Esophagus squamous epithelium (tissue), 4 donors: ENCODE measurements around a stretch of chr18.

GRCh38 chr18:67515608-67516459, 686 bp downstream of the DSEL start:
- PRO-cap: unidirectional peak, plus-strand start at chr18:67515993; bidirectional peak, plus-strand start at chr18:67516105, minus-strand start at chr18:67516064
- RAMPAGE, long total RNA, 4 experiments: no peak in any of the 4 experiments

DNA sequence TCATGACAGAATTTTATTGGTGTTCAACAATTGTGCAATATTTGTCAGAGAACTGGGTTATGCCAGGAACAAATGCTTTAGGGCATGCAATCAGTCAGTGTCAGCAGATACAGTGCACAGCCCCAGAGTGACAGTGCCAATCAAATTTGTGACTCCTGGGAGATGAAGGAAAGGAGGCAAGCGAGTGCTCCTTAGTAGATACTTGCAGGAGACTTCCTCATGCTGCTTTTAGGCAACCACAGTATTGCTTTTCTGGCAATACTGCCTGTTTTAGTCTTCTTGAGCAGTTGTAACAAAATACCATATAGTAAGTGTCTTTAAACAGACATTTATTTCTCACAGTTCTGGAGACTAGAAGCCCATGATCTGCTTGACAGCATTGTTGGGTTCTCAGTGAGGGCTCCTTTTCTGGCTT, 81.4 kb upstream of the DSEL start:
- PRO-cap: no peak
- RAMPAGE, long total RNA, 4 experiments: no peak in any of the 4 experiments

- PRO-cap: no peak
- RAMPAGE, long total RNA, 4 experiments: no peak in any of the 4 experiments
Measured at GRCh38 chr18:67628679-67629079, 112.2 kb upstream of the DSEL start.

DNA sequence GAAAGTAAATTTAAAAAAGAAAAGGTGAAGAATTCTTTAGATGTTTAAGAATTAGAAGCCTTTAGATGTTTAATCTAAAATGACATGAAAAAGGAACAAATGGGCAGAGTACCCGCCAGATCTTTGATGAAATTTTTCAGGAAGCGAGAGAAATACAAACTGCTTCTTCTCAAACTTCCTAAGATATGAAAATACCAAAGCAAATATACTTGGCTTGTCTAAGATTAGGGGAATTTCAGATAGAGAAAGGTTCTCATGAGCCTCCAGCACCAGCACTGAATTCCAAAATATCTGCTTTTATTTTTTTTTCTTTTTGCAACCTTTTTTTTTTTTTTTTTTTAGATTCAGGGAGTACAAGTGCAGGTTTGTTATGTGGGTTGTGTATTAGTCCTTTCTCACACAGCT, 7.7 kb upstream of the TMX3 start:
- PRO-cap: no peak
- RAMPAGE, long total RNA, 4 experiments: no peak in any of the 4 experiments

DNA sequence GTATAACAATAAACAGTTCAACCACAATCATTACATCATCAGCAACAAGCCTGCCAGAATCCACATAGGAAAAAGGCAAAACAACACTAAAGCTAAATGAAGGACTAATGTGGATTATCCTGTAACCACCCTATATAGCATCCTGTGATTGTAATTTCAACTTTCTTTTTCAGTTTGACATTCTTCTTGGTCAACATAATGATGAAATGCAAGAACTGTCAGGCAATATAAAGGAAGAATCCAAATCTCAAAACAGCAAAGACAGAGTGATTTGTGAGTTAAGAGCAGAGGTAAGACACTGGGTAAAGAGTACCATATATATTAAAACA, 76.6 kb downstream of the CCDC102B start:
- PRO-cap: no peak
- RAMPAGE, long total RNA, 4 experiments: start-site peak on the plus strand in 1 of 4 experiments, centred at position 239 of the sequence, 5 reads per replicate

DNA sequence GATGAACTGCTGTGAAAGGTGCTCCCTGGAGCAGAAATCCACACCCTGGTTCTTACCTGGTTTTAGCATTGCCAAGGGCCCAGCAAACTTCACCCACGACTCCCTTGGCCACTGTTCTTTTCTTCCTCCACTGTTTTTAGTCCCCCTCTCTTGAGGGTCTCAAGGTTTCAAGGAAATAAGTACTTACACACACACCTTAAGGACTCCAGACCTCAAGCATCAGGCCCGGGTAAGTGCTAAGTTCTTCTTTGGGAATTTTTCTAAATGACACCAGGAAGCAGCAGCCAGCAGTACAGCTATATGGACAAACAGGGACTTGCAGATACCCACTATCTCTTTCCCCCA, 13.8 kb upstream of the CD226 start:
- PRO-cap: no peak
- RAMPAGE, long total RNA, 4 experiments: no peak in any of the 4 experiments

- PRO-cap: no peak
- RAMPAGE, long total RNA, 4 experiments: no peak in any of the 4 experiments
Measured at GRCh38 chr18:70285410-70285793, 3.4 kb upstream of the SOCS6 start.

- PRO-cap: no peak
- RAMPAGE, long total RNA, 4 experiments: no peak in any of the 4 experiments
Measured at GRCh38 chr18:70293187-70293609, 4.4 kb downstream of the SOCS6 start.

GRCh38 chr18:74172131-74172661, 23.9 kb downstream of the TIMM21 start:
- PRO-cap: no peak
- RAMPAGE, long total RNA, 4 experiments: no peak in any of the 4 experiments

- PRO-cap: no peak
- RAMPAGE, long total RNA, 4 experiments: no peak in any of the 4 experiments
Measured at GRCh38 chr18:74203775-74204317, 55.5 kb downstream of the TIMM21 start.

- PRO-cap: no peak
- RAMPAGE, long total RNA, 4 experiments: no peak in any of the 4 experiments
Measured at GRCh38 chr18:74234548-74235162, 57.1 kb downstream of the CYB5A start.

DNA sequence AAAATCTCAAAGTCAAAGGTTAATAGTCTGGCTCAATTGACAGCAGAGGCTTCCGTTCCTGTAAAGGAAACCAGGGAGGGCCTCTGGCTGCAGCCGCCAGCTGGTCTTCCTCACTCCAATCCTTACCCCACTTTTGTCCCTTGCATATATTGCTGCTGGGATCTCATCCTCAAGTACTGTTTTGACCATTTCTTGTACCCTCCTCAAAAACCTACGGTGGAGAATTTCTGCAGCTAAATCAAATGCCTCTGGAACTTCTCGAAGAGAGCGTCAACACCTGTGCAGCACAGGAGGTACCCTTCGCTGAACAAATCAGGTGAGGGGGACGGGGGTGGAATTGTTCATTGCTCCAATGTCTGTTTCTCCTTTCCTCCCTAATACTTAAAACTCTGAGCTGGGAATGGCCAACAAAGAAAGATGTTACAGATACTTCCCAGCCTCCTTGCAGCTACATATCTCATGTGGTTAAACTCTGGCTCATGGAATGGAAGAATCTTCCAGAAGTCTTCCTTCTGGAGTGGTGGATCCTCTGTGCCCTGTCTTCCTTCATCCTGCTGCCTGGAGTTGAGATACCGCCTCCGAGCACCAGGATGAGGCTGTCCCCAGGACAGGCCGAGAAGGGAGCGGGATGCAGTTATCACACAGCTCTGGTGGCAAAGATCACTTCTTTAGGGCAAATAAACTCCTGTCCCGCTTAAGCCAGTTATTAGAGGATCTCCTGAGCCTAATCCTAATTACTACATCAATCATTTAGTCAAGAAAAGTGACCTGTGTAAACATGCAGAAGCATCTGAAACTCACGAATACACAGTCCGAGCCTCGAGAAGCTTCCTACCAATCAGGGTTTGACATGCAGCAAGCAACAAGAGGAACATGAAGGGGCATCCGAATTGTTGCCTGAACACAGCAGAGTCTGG, 16.7 kb downstream of the CYB5A start:
- PRO-cap: no peak
- RAMPAGE, long total RNA, 4 experiments: no peak in any of the 4 experiments

DNA sequence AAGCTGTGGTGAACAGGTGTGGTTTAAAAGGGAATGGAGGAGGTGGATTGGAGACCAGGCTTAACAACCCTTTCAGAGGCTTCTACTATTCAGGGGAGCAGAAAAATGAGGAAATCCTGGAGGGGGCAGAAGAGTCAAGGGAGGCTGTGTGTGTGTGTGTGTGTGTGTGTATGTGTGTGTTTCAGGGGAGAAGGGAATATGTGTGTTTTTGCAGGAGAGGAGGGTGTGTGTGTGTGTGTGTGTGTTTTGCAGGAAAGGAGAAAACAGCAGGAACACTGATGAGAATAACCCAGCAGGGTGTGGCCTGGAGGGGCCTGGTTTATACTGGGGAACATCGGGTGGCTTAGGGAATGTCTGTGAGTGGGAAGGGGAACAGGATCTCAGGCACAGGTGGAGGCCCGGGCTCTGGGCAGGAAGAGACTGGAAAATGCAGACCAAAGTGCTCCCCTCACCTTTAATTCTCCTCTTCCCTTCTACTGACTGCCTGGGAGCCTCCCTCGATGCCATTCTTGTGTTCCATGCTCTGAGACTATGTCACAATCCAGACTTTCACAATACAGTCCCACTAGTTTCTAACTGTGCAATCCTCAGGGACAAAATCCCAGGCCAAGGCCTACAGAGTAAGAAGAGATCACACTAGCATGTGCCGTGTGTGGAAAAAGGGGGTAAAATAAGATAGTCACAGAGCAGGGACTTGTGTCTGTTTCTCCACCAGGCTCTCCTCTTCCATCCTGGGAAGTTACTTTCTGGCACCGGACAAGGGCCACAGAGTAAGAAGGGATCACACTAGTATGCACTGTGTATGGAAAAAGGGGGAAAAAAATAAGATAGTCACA, 9.9 kb downstream of the CYB5A start:
- PRO-cap: no peak
- RAMPAGE, long total RNA, 4 experiments: no peak in any of the 4 experiments

- PRO-cap: bidirectional peak, plus-strand start at chr18:74292281, minus-strand start at chr18:74291963
- RAMPAGE, long total RNA, 4 experiments: no peak in any of the 4 experiments
Measured at GRCh38 chr18:74292107-74292616, 399 bp upstream of the CYB5A start.

- PRO-cap: no peak
- RAMPAGE, long total RNA, 4 experiments: no peak in any of the 4 experiments
Measured at GRCh38 chr18:74316822-74317281, 1.2 kb downstream of the C18orf63 start.

GRCh38 chr18:74546512-74547552, 12.5 kb downstream of the CNDP1 start:
- PRO-cap: no peak
- RAMPAGE, long total RNA, 4 experiments: no peak in any of the 4 experiments

- PRO-cap: bidirectional peak, plus-strand start at chr18:74598584, minus-strand start at chr18:74598583
- RAMPAGE, long total RNA, 4 experiments: start-site peak on the minus strand in 1 of 4 experiments, at chr18:74598502-74598598 at its widest, 17 reads per replicate
Measured at GRCh38 chr18:74598024-74598892, 588 bp downstream of the ZNF407 start.

DNA sequence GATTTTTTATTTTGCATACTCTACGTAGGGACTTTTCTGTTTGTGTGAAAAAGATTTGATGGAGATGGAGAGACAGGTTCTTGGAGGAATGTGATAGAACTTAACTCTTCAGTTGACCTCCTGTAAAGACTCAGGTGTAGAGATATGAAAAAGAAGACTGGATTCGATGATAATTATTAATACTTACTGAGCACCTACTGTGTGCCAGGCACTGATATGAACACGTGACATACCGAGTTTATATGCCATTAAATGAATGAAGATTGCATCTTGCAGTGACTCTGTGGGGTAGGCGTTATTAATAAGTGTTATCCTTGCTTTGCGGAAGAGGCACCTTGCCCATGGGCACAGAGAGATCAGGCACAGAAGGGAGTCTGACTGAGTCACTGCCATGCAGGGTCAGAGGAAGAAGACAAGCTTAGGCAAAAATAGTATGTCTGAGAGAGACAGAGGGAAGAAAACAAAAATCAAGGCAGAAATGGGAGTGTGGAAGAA, 14.8 kb downstream of the ZNF407 start:
- PRO-cap: no peak
- RAMPAGE, long total RNA, 4 experiments: no peak in any of the 4 experiments

DNA sequence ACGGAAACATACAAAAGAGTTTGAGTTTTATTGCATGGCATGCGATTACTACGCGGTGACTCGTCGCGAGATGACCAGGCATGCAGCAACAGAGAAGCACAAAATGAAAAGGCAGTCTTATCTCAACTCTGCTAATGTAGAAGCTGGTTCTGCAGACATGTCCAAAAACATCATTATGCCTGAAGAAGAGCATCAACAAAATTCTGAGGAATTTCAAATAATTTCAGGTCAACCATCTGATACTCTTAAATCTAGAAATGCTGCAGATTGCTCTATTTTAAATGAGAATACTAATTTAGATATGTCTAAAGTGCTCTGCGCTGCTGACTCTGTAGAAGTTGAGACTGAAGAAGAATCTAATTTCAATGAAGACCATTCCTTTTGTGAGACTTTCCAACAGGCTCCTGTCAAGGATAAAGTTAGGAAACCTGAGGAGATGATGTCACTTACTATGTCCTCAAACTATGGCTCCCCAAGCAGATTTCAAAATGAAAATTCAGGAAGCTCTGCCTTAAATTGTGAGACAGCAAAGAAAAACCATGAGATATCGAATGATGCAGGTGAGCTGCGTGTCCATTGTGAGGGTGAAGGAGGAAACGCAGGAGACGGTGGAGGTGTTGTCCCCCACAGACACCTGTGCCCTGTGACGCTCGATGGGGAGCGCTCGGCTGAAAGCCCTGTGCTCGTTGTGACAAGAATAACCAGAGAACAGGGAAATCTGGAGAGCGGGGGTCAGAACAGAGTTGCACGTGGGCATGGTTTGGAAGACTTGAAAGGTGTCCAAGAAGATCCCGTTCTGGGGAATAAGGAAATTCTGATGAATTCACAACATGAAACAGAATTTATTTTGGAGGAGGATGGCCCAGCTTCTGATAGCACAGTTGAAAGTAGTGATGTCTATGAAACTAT, 36.7 kb downstream of the ZNF407 start:
- PRO-cap: no peak
- RAMPAGE, long total RNA, 4 experiments: no peak in any of the 4 experiments

- PRO-cap: no peak
- RAMPAGE, long total RNA, 4 experiments: no peak in any of the 4 experiments
Measured at GRCh38 chr18:75066828-75067521, 142.0 kb downstream of the PTGR3 start.